Foreskin fibroblast (primary cell): ENCODE measurements around a stretch of chr9.

DNA sequence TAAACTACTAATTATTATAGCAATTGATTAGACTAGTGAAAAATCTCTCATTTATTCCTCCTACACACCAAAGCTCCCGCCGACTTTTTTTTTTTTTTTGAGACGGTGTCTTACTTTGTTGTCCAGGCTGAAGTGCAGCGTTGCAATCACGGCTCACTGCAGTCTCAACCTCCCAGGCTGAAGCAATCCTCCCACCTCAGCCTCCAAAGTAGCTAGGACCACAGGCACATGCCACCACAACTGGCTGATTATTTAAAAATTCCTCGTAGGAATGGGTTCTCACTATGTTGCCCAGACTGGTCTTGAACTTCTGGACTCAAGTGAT lies 30.0 kb upstream of the UBQLN1 start:
- RRBS: no CpG with 5 or more reads among the region's 6 CpGs

GRCh38 chr9:84254876-84255300 lies 85.7 kb downstream of the SLC28A3 start:
- RRBS: no CpG with 5 or more reads among the region's 4 CpGs

DNA sequence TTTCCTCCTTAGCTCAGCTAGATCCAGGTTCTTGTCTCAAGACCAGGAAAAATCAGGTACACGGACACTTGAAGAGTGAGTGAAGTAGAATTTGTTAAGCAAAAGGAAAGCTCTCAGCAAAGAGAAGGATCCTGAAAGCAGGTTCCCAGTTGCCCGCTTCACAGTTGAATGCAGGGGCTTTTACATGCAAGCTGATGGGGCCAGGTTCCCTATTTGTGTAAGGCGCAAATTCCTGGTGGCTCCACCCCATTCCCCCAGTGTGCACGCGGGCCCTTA lies 2.6 kb upstream of the AGTPBP1 start:
- RRBS: no CpG with 5 or more reads among the region's 5 CpGs

DNA sequence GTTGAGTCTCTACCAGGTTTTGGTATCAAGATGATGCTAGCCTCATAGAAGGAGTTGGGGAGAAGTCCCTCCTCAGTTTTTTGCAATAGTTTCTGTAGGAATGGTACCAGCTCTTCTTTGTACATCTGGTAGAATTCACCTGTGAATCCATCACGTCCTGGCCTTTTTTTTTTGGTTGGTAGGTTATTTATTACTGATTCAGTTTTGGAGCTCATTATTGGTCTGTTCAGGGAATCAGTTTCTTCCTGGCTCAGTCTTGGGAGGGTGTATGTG lies 59.4 kb downstream of the NAA35 start:
- RRBS: no CpG with 5 or more reads among the region's 1 CpG

DNA sequence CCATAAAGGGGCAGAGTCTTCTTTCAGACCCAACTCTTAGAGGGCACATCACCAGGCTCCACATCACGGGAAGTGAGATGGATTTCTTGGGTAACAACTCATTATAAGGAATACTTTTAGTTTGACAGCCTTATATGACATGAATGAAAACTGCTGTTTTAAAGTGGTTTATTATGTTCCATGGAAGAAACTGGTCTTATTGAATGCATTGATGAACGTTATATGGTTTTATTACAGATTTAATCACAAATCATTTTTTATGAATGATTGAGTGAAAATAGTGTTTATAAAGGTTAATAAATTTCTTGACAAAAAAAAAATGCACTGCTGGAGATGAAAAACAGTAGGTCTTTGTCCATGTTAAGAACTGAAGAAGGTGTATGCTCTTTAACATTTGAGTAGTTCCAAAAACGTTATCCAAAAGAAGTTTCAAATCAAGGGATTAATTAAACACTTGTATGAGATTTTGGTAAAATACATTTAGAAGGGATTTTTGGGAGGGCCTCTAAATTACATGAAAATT lies 77.3 kb downstream of the GOLM1 start:
- RRBS: no CpG with 5 or more reads among the region's 3 CpGs

- RRBS: no CpG with 5 or more reads among the region's 7 CpGs
Observed at GRCh38 chr9:86023949-86024645, 75.3 kb downstream of the GOLM1 start.

DNA sequence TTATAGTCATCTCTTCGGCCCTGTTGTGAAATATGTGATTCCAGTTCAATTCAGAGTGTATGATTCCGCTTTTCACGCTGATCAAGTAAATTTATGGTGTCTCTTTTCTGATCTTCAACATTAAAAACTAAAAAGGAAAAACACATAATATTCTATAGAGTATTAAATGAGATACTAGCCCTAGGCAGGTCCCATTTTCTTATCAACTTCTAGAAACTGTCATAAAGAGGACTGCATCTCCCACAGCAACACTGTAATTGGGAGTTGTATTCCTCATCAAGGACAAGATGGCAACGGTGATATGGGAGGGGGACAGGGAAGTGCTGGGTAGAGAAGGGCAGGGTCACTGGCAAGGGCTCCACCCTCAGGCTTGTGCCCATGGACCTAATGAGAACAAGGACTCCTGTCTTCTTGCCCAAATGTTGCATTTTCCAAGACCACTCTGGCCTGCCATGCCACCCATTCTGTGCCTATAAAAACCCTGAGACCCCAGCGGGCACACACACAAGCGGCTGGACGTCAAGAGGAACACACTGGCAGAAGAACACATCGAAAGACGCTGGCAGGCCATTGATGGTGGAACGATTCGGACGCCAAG lies 71.5 kb downstream of the GOLM1 start:
- RRBS: no CpG with 5 or more reads among the region's 12 CpGs

- RRBS: 18% methylated on average over 1 of the region's 14 CpGs
Observed at GRCh38 chr9:86035214-86035937, 64.0 kb downstream of the GOLM1 start.

DNA sequence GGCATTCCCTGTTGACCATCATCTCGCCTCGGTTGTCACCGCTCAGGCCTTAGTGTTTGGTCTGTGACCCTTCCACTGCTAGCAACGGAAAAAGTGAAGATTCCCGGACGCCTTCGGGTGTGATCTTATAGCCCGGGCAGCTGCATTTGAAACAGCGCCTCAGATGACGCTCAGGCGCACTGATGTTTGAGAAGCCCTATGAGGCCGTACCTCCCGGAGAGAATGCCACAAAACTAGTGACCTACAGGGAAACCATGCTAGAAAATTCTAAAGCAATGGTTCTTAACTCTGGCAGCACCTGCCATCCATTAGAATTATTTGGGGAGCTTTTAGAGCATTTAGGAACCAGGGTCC lies 668 bp upstream of the GOLM1 start:
- RRBS: 3% methylated on average over 5 of the region's 13 CpGs

DNA sequence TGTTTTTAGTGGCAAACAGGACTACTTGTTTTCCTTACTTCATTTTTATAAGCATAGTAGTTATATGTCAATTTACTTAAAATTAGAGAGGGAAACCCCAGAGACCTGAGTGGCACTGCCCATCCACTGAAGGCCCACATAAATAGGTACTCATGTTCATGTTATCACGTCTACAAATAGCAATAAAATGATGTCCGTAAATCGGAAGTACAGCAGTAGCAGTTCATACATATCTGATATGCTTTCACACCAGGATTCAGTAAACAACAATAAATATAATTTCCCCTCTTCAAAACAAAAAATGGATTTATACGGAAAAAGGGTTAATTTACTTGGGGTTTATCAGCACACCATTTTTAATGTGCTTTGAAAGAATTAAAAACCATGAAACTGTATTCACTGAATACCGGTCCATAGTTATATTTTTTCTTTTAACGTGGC lies 5.7 kb upstream of the ISCA1 start:
- RRBS: no CpG with 5 or more reads among the region's 6 CpGs

GRCh38 chr9:86405804-86406235 lies 51.6 kb upstream of the TUT7 start:
- RRBS: no CpG with 5 or more reads among the region's 5 CpGs

- RRBS: no CpG with 5 or more reads among the region's 36 CpGs
Observed at GRCh38 chr9:86611630-86612170, 257.5 kb upstream of the TUT7 start.

- RRBS: no CpG with 5 or more reads among the region's 3 CpGs
Observed at GRCh38 chr9:86715045-86715479, 232.2 kb downstream of the GAS1 start.

GRCh38 chr9:86947799-86948253 lies 520 bp upstream of the GAS1 start:
- RRBS: 2% methylated on average over 4 of the region's 13 CpGs

- RRBS: no CpG with 5 or more reads among the region's 6 CpGs
Observed at GRCh38 chr9:87497127-87497339, 634 bp upstream of the DAPK1 start.

- RRBS: no CpG with 5 or more reads among the region's 11 CpGs
Observed at GRCh38 chr9:87518603-87519194, 21.0 kb downstream of the DAPK1 start.

DNA sequence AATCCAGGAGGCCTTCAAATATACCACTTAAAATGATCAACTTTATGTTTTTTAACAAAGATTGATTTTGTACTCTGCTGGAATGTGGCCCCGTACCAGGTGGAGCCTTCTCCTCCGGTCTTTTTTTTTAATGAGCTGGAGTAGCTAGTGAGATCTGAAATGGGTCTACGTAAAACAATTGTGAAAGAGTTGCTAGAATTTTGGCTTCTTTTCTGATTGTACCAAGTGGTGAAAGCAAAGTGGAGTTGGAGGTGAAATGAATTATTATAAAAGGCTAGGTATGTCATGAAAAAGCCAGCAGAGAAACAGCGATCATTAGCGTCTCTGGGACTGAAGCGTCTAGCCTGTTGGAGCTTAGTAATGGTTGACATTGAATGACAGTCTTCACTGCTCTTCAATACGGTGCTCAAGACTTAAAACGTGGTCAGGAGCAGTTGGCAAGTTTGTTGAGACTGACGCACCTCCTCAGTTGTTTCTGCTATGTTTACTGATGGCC lies 84.4 kb downstream of the DAPK1 start:
- RRBS: no CpG with 5 or more reads among the region's 9 CpGs

DNA sequence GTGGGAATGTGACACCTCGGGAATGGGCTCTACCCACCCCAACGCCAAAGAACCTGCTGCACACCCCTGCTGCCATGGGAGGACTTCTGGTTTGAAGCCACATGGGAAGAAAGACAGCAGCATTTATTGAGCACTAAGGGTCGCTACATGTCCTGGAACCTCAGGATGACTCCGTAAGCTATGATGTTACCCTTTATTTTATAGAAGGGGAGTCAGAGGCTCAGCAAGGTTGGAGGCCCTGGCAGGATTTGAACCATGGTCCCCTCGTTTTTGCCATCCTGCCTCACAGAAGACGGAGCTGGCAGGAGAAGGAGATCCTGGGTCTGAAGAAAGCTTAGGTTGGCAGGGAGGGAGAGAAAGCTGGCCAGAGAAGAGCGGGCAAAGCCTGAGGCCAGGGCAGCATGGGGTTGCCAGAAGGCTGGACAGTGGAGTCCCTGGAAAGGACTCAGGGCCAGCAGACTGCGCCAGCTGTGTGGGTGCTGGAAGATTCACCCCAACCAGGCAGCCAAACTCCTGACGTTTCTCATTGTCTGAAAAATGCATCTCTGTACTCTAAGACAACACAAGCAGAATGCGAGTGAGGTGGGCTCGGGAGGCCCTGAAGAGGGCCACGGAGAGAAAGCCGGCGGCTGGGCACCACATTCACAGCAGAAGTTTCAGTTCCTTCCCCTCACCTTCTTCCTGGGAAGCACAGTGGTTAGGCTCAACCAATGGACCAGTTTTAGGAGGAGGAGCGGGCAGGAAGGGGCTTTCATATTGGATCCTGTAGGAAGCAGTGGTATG lies 90.9 kb upstream of the CTSL start:
- RRBS: no CpG with 5 or more reads among the region's 15 CpGs

GRCh38 chr9:87640307-87641061 lies 85.4 kb upstream of the CTSL start:
- RRBS: no CpG with 5 or more reads among the region's 11 CpGs

DNA sequence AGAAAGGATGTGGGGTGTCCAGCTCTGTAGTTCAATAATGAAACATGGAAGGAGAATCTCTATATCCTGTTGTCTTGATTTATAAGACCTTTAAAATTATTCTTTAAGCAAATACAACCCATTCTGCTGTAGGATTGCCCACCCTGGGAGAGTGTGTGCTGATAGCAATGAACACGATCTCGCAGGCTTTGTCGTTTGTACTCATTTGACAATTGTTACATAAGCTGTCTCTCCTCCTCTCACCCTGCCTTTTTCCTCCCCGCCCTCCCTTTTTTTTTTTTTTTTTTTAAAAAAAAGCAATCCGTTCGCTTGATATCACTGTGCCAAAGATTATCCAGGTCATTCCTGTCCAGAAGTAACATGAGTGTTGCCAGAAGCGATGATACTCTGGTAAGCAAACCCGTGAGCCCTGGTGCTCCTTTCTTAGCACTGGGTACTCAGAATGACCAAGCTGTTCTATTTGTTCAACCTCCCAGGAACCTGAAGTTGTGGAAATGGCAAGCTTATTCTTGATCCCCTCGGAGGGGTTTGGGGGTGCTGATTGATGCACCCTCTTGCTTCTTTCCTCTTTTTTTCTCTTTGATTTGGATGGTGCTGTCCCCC lies 82.7 kb upstream of the CTSL start:
- RRBS: no CpG with 5 or more reads among the region's 9 CpGs